AG10803 (cell line): ENCODE data around the genes MRGPRE, ART5, OR52M1, OR52A5, HBB, HBG1, HBE1 and OR52B6.

- RRBS: 5% methylated on average over 7 of the region's 11 CpGs
Measured at GRCh38 chr11:2933275-2933876, 4.2 kb upstream of the PHLDA2 start.

GRCh38 chr11:2945319-2945961 lies 16.2 kb upstream of the PHLDA2 start:
- RRBS: 5% methylated on average over 3 of the region's 12 CpGs

DNA sequence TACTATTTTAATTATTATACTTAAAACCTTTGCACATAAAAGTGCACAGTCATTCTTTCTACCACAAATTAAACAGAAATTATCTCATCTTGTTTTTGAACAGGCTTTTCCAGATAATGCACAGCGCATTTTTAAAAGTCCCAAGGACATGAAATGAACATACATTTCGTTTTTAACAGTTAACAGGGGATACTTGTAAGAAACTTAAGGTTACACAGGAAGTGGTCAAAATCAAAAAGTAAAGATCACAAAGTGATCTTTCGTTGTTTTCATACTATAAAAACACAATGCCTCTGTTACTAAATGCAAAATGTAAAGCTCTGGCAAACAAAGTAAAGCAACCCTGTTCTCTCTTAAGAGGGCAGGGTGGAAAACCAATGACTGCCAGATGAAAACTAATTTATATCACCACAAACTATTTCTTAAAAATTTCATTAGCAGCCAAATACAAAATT lies 3.5 kb downstream of the NAP1L4 start:
- RRBS: no CpG with 5 or more reads among the region's 3 CpGs

- RRBS: no CpG with 5 or more reads among the region's 4 CpGs
Measured at GRCh38 chr11:3124506-3124788, 40.7 kb downstream of the OSBPL5 start.

DNA sequence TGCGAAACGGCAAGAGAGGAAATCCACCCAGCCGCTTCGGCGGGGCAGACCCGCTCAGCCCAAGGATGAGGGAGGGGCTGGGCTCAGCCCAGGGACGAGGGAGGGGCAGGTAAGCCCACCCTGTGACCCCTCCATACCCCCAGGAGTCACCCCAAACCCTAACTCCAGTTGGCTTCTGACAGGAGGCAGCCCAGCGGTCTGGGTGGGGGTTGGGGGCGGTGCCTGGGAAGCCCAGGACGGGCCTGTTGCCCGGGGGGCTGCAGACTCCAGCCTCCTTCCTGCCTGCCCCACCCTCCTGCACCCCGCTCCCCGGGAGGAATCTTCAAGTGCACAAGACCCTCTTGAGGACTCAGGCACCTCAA lies 905 bp downstream of the OSBPL5 start:
- RRBS: 4% methylated on average over 3 of the region's 13 CpGs

DNA sequence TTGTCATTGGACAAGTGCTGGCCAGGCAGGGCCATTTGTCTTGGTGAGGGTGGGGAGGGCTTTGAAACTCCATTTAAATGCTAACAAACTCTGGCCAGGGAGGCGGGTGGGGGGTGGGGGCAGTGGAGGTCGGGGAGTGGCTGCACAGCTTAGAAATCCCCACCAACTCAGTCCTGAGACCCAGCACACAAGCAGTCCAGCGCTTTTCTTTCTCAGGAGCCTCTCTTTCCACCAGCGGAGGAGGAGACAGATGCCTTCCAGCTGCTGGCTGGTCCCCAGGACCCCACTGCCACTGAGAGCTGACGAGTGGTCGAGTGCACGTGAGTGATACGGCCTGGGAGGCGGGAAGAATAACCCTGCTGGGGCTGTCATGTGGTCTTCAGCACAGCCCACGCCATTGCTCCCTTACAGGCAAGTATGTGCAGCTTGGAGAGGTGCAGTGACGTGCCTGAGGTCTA lies 24.2 kb upstream of the OSBPL5 start:
- RRBS: no CpG with 5 or more reads among the region's 11 CpGs

DNA sequence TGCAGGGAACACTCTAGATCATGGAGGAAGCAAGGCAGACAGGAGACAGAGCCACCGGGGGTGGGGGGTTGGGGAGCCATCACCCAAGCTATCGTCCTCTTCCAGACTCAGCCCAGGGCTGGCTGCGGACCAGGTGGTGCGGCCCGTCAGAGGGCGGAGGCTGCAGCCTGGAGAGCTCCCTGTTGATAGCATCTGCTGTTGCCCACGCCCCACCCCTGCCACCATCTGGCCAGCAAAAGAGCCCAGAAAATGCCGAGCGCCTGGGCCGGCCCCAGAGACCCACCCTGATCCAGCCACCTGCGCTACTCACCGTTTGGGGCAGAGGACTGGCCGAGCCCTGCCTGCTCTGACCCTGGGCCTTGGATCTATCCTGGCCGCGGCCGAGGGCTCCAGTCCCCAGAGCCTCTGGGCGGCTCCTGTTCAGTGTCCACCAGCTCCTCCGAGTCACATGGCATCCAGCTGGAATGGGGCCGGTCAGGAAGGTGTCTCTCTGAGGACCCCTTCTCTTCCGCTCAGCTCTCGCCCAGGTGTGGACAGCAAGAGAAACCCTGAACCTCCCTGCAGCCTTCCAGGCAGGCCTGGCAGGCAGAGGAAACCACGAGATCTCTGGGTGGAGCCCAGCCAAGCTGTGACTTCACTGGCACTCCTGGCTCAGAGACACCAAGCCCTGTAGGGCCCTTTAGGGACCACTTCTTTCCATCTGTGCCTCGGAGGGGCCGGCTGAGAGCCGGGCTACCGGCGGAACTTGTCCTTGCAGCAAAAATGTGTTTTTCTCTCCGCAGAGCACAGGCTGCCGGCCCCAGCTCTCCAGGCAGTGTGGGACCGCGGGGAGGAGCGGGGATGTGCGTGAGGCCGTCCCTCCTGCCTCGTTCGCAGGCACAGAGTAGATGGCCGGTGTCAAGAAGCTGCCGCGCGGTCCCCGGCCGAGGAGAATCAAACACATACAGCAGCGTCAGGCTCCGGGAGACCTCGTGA lies at the start of gene MRGPRE:
Gene MRGPRE (minus strand): TSS at position 587 of the 975 bp plus-strand sequence.
- RRBS: 19% methylated on average over 9 of the region's 45 CpGs

GRCh38 chr11:3641727-3642471 lies at the start of gene ART5:
ART5 (minus strand) TSS chr11:3641992.
- RRBS: 2% methylated on average over 22 of the region's 53 CpGs

DNA sequence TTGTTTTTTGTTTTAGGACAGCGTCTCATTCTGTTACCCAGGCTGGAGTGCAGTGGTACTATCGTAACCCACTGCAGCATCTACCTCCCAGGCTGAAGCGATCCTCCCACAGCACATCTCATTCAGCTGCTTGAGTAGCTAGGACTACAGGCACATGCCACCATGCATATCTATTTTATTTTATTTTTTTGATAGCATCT lies 46.8 kb downstream of the NUP98 start:
- RRBS: no CpG with 5 or more reads among the region's 3 CpGs

DNA sequence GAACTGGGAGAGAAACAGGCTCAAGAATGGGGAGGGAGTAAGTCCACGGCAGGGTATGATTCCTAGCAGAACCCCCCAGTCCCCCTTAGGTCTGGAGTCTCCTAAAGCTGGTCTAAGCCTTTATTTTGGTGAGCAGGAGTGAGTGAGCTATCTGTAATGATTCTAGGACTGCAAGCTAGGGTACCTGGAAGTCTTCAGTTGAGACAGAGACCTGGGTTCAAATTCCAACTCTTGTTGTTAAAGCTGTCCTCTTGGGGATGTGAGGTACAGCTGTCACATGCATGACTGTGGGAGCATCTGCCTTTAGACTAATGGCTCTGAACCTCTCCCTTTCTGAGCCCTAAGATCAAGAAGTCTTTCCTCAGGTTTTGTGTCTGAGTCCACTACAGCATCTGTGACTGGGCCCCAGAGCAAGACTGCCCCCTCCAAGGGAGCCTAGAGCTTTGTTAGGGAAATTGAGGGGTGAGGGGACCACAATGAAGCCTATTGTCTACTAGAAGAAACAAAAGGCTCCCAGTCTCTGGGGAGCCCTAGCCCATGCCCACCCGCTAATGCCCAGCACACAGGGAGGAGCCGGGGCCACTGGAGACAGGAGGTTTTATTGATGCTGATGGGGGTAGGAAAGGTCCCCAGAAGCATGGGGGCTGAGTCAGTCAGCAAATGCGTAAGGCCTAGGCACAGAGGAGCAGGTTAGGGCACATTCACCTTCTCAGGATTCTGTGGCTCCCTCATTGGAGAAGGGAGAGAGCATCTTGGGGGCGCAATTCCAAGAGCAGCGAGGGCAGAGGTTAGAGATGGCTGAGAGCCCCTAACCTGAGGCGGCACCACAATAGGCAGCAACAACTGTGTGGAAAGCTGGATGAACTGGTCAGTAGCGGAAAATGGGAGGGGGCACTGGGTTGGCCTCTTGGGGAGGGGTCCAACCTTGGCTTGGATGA lies 14.1 kb downstream of the RHOG start:
- RRBS: no CpG with 5 or more reads among the region's 8 CpGs

- RRBS: no CpG with 5 or more reads among the region's 9 CpGs
Measured at GRCh38 chr11:3834578-3835669, 5.8 kb downstream of the RHOG start.

DNA sequence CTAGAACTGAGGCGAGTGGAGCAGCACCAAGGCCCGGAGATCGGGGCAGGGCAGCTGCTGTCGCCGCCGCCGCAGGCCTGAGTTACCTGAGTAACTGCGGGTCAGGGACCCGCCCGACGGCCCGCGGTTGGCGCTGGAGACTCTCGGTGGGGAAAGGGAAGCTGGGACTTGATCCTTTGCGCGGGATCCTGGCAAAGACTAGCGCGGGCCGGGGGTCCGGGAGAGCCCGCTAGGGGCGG lies 274 bp upstream of the STIM1 start:
- RRBS: 0% methylated on average over 2 of the region's 23 CpGs

- RRBS: no CpG with 5 or more reads among the region's 9 CpGs
Measured at GRCh38 chr11:4086311-4086697, 8.3 kb upstream of the RRM1 start.

DNA sequence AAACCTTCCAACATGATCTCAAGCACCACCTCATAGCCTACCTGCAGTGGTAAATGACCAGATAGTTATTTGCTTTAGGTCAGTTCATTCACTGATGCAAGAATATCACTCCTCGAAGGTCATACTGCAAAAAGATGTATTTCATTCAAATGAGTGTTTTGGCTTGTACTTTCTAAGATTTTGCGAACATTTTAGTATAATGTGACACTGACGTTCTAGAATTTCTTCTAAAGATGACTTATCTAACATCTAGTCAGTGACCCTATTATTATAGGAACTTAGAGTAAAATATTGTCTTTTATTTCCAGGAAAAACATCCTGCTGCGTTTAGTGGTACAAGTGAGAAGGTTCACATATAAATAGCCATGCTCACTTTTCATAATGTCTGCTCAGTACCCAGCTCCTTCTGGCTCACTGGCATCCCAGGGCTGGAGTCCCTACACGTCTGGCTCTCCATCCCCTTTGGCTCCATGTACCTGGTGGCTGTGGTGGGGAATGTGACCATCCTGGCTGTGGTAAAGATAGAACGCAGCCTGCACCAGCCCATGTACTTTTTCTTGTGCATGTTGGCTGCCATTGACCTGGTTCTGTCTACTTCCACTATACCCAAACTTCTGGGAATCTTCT lies at the start of gene OR52M1:
Gene OR52M1 (plus strand): TSS at position 366 of the 627 bp plus-strand sequence.
- RRBS: no CpG with 5 or more reads among the region's 6 CpGs

- RRBS: no CpG with 5 or more reads among the region's 3 CpGs
Measured at GRCh38 chr11:5138268-5138710, at the start of gene OR52A5. OR52A5 (minus strand) TSS chr11:5138356.

GRCh38 chr11:5226769-5227193 lies at the start of gene HBB:
HBB (minus strand) TSS chr11:5227071.
- RRBS: no CpG with 5 or more reads among the region's 2 CpGs

DNA sequence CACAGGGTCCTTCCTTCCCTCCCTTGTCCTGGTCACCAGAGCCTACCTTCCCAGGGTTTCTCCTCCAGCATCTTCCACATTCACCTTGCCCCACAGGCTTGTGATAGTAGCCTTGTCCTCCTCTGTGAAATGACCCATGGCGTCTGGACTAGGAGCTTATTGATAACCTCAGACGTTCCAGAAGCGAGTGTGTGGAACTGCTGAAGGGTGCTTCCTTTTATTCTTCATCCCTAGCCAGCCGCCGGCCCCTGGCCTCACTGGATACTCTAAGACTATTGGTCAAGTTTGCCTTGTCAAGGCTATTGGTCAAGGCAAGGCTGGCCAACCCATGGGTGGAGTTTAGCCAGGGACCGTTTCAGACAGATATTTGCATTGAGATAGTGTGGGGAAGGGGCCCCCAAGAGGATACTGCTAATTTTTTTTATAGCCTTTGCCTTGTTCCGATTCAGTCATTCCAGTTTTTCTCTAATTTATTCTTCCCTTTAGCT lies at the start of gene HBG1:
Gene HBG1 (minus strand): TSS at position 191 of the 488 bp plus-strand sequence.
- RRBS: no CpG with 5 or more reads among the region's 7 CpGs

DNA sequence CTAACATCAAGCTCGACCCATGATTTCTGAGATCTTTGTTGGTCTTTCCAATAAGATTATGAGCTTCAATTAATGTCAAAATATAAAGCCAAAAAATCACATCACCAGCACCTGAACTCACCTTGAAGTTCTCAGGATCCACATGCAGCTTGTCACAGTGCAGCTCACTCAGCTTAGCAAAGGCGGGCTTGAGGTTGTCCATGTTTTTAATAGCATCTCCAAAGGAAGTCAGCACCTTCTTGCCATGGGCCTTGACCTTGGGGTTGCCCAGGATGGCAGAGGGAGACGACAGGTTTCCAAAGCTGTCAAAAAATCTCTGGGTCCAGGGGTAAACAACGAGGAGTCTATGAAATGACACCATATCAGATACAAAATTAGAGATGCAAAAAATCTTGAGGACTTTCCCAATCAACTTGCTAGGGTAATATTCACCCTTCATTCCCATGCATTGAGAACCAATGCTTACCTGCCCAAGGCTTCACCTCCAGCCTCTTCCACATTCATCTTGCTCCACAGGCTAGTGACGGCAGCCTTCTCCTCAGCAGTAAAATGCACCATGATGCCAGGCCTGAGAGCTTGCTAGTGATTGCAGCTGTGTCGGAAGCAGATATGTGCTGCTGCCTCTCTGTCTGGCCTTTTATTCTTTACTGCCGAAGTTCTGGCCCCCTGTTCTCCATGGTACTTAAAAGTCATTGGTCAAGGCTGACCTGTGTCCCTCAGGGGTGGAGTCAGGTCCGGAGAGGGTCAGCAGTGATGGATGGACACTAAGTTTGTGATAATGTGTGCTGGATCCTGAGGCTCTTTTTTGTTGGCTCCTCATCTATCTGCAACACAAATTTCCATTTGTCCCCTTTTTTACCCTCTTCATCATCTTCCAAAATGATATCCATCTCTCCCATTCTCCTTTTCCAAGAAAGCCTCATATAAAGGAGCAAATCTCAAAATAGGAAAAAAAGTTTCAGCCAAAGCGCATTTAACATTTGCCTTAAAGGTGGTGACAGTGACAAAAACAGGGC lies at the start of gene HBE1:
Gene HBE1 (minus strand): TSS at position 613 of the 1,016 bp plus-strand sequence.
- RRBS: no CpG with 5 or more reads among the region's 9 CpGs

DNA sequence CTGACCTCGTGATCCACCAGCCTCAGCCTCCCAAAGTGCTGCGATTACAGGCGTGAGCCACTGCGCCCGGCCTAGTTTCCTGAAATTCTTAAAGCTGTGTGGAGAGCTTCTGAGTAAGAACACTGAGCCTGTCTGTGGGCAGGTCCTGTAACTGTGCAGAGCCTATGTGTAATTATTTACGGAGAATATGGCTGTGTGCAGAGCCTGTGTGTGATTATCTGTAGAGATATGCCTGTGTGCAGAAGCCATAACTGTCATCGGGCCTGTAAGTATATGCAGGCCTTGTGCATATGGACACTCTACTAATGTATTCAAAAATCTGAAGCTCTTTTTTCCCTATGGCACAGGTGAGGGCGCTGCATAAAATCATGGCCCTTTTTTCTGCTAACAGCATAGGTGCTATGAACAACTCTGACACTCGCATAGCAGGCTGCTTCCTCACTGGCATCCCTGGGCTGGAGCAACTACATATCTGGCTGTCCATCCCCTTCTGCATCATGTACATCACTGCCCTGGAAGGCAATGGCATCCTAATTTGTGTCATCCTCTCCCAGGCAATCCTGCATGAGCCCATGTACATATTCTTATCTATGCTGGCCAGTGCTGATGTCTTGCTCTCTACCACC lies at the start of gene OR52B6:
Gene OR52B6 (plus strand): TSS at position 339 of the 626 bp plus-strand sequence.
- RRBS: no CpG with 5 or more reads among the region's 9 CpGs